Mesenchymal stem cell of Wharton's jelly (primary cell): ENCODE measurements around a stretch of chr1.

DNA sequence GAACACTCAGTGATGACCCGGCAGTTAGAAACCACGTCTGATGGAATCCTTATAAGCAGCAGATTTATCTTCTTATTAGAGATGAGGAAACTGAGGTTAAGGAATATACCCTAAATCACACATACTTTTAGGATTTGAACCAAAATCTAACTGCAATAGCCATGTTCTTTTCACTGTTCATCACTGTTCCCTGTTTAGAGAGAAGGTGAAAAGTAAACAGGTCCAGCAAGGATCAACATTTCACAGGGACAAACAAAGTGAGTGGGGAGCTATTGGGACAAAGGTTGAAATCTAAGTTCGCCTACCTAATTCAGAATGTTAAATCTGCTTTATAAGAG lies 6.7 kb downstream of the FRRS1 start:
- CAGE, long polyA plus RNA: no peak

- CAGE, long polyA plus RNA: no peak
Measured at GRCh38 chr1:99858832-99859267, 8.7 kb downstream of the AGL start.

GRCh38 chr1:100038229-100039079 lies 559 bp downstream of the MFSD14A start:
- CAGE, long polyA plus RNA: no peak

- CAGE, long polyA plus RNA: no peak
Measured at GRCh38 chr1:100248750-100249464, 727 bp downstream of the DBT start.

- CAGE, long polyA plus RNA: no peak
Measured at GRCh38 chr1:100350871-100351025, 1.6 kb upstream of the CDC14A start.

GRCh38 chr1:100582770-100583451 lies 45.0 kb downstream of the GPR88 start:
- CAGE, long polyA plus RNA: no peak

DNA sequence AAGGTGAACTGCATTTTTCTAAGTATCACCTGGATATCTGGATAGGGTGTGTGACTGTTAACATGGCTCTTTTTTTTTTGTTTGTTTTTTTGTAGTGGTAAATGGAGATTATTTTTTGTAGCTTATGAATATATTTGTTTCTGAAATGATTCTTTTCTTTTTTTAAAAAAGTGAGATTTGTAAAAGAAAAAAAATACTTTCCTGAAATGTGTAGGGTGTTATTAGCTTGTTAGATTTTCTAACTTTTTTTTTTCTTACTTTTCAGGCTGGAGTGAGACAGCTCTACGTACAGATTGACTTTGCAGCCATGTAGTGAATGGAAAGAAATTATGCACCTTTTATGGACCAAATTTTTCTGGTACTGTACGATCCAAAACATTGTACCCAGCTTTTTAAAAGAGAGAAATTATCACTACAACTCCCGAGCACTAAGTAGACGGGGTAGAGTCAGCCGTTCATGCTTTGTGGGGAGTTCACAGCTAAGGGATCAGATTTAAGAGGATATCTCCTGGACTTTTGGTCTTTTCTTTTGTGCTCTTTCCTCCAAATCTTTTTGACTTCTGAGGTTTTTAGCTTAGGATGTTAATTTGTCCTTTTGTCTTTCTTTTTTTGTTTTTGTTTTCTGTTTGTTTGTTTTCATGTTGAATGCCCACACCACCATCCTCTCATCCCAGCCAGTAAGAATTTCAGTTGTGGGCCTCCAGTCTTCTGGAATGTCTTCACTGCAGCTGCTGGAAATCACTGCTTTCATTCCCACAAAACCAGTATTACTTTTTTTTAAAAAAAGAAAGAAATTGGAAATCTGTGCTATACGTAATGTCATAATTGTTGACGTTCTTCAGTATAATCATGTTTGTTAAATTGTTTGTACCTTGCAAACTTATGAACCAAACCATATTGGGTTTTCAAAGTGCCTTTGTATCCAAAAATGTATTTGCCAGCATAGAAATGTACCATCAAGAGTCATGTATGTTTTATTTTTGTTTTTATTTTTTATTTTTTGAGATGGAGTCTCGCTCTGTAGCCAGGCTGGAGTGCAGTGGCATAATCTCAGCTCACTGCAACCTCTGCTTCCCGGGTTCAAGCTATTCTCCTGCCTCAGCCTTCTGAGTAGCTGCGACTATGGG lies 50.7 kb downstream of the DPH5 start:
- CAGE, long polyA plus RNA: no peak

GRCh38 chr1:101101566-101101765 lies 75.9 kb upstream of the DPH5 start:
- CAGE, long polyA plus RNA: no peak

DNA sequence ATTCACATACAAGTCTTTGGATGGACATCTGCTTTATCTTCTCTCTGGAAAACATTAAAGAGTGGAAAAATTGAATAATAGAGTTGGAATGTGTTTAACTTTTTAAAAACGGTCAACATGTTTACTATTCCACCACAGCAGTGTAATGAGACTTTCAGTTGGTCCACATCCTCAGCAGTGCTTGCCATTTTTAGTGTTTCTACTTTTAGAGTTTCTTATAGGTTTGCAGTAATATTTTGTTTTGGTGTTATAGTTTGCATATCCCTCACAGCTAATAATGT lies 1064.2 kb upstream of the PRMT6 start:
- CAGE, long polyA plus RNA: no peak

- CAGE, long polyA plus RNA: no peak
Measured at GRCh38 chr1:107141332-107141752, 503 bp downstream of the NTNG1 start.

DNA sequence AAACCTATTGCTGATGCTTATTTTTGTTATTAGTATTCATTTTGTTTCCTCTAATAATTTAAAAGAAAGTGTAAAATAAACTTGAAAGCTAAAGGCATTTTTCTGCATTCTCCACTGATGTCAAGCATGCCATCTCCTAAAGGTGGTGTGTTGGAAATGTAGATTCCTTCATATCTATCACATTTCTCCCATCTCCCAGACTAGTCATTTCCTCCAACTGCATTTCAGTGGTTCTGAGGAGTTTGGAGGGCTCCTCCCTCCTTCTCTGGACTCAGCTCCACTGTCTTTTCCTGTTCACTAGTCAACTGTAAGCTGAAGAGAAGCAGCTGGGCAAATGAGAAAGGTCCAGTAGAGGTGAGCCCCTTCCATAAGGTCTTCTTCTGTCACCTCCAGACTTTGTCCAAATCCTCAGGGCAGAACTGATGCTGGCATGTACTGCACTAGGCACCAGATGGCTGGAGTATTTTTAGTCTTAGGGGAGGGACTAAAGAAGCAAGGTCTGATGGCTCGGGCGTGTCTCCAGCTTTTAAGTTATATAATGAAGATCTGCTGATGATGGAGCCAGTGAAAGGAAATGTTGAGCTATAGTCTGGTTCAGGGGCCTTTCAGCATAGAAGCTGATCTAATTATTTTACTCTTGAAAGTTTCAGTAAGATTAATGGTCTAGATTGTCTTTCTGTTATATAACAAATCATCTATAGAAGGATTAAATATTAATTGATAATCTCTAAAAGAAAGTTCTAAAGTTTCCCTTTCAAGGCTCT lies 186.1 kb downstream of the NTNG1 start:
- CAGE, long polyA plus RNA: no peak

GRCh38 chr1:108198927-108199698 lies 1.0 kb downstream of the SLC25A24 start:
- CAGE, long polyA plus RNA: no peak

- CAGE, long polyA plus RNA: no peak
Measured at GRCh38 chr1:108557234-108557587, 2.7 kb upstream of the EEIG2 start.

- CAGE, long polyA plus RNA: no peak
Measured at GRCh38 chr1:108590919-108591377, 31.0 kb downstream of the EEIG2 start.

DNA sequence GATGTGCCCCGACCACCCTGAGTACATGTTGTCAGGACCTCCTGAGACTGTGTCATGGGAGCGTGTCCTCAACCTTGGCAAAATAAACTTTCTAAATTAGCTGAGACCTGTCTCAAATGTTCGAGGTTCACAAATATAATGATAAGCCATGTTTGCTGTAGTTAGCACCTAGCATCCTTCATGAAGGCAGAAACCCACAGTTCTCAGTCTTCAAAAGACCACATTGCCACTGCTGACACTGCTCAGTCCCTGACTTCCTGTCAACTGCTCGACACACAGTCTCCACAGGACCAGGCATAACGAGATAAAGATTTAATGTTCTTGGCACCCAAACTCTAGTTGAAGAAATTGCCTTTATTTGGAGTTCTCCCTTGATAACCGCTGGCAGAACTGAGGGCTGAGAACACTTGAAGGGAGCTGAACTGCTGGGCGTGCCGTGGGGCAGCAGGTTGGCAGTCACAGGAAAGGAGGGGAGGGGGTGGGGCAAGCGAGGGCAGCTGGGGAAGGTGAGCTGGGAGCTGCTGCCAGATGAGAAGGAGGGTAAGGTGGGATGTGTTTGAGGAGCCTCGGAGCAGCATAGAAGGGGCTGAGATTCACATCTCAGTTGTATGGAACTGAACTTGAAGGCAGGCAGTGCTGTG lies 16.0 kb downstream of the HENMT1 start:
- CAGE, long polyA plus RNA: no peak

DNA sequence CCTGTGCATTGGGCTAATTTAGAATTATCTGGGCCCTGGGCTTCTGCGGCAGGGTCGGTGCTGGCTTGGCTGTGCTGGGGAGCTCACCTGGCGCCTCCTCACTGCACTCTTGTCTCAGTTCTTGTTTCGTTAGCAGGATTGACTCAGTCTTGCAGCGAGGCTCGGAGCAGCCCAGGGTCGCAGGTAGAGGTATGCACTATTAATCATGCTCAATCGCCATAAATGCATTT lies 1.3 kb downstream of the PRPF38B start:
- CAGE, long polyA plus RNA: no peak

DNA sequence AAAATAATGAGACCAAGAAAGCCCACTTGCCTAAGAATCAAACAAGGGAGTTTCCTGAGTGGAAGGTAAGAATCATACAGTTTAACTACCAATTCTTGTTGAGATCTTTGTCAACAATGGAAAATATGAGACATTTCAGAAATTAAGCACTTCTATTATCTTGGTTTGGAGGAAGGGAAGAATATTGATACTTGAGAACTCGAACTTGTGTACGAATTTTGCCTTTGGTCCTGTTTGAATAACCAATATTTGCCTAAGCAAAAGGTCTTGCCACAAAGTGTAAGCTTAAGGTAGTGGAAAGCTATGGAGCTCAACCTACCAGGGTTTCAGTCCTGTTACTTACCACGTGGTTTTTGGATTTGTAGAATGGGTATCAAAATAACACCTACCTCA lies 2.0 kb downstream of the ELAPOR1 start:
- CAGE, long polyA plus RNA: no peak

DNA sequence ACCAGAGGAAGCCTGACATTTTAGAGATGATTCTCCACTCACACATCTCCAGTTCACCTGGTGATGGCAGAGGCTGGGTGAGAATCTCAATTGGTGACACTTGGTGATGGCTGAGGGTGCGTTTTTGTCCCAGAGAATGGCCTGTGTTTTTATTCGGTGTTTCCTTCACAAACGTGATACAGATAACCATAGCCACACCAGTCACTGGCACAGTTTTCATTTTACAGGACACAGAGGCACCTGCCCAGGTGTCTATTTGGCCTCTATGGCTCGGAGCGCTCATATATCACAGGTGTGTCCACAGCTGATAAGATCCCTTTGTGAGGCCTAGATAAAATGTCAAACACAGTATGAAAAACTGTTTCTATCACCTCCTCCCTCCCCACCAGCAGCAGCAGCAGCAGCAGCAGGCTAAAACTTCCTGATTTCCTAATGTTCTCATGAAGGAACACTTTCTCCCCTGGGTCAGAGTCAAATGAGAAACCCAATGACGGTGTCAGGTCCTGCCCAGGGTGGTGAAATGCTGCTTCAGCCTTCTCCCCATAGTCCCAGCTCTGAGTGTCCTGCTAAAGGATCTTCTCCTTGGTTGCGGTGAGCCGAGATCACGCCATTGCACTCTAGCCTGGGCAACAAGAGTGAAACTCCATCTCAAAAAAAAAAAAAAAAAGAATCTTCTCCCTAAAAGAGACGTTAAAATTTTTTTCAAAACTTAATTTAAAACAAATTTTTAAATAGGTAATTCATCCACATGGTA lies 24.4 kb downstream of the ELAPOR1 start:
- CAGE, long polyA plus RNA: no peak

GRCh38 chr1:109192471-109193097 lies 21.1 kb upstream of the SARS1 start:
- CAGE, long polyA plus RNA: no peak

- CAGE, long polyA plus RNA: no peak
Measured at GRCh38 chr1:109242211-109242966, 7.0 kb upstream of the CELSR2 start.